ENCODE data around the gene ST3GAL3.

DNA sequence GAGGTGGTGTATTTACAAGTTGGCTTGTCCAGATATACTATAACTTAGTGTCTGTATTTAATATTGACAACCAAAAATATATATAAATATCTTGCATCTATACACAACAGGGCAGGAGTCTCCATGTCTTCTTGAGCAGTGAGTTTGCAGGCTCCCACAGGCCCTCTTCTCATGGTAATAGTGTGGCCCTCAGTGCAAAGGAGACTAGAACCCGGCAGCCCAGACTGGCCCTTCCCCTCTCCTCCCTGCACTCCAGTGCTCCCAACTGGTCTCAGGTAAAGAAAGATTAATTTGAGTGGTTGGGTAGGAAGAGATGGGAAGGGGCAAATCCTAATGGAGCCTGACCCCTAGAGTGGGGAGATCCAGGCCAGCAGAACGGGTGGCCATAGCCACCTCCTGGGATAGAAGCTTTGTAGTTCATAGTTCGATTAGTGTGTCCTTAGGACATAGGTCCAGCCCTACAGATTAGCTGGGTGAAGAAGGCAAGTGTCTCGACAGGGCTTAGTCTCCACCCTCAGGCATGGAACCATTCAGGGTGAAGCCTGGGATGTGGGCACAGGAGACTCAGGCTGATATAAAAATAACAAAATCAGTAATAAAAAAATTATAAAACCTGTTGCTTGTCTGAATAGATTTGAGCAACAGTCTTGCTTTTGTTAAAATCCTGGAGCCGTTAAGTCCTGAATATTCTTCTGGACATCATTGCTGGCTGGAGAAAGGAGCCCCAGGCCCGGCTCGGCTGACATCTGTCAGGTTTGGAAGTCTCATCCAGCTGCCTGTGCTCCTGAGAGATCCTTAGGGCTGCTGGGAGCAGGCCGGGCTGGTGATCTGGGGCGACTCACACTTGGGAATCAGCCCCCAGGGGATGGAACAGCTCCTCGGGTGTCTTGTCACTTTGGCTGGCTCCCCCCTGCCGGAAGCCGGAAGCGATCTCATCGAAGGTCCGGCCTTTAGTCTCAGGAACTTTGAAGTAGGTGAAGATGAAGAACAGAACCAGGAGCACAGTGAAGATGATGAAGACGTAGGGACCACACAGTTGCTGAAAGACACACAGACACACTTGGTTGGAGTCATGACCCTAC is 32.1 kb downstream of the SLC2A1 start:
- PRO-cap, 4 experiments, result no peak in any of the 4 experiments
- RAMPAGE, long total RNA, 2 experiments, result no peak in any of the 2 experiments

DNA sequence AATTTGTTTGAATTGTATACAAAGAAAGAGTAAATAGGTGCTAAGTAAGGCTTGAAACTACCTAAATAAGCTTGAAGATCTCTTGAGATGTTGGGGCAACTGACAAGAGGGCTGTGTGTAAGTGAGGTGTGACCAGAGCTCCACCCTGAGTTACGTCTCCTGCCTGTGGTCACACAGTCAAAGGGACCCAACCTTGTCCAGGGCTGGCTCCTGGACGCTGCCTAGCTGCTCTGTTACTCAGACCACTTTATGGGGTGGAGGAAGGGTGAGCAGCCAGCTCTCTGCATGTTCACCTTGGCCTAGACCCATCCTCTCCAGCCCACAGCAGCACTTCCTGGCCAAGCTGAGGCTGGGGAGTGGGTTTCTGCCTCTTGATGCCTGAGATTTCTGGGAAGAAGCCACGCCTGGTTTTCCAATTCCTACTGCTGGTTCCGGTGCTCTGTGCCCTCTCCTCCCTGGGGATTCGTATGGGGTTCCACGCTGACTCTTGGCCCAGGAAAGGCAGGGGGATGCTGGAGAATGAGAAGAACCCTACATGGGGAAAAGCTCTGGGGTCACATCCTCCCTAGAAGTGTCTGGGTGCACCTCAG is 24.5 kb downstream of the SLC2A1 start:
- PRO-cap, 4 experiments, result no peak in any of the 4 experiments
- RAMPAGE, long total RNA, 2 experiments, result no peak in any of the 2 experiments

GRCh38 chr1:42934630-42935779 is 23.7 kb downstream of the SLC2A1 start:
- PRO-cap, 4 experiments, result no peak in any of the 4 experiments
- RAMPAGE, long total RNA, 2 experiments, result no peak in any of the 2 experiments

- PRO-cap, 4 experiments, result no peak in any of the 4 experiments
- RAMPAGE, long total RNA, 2 experiments, result no peak in any of the 2 experiments
These were observed 22.2 kb downstream of the SLC2A1 start for GRCh38 chr1:42936164-42937249.

DNA sequence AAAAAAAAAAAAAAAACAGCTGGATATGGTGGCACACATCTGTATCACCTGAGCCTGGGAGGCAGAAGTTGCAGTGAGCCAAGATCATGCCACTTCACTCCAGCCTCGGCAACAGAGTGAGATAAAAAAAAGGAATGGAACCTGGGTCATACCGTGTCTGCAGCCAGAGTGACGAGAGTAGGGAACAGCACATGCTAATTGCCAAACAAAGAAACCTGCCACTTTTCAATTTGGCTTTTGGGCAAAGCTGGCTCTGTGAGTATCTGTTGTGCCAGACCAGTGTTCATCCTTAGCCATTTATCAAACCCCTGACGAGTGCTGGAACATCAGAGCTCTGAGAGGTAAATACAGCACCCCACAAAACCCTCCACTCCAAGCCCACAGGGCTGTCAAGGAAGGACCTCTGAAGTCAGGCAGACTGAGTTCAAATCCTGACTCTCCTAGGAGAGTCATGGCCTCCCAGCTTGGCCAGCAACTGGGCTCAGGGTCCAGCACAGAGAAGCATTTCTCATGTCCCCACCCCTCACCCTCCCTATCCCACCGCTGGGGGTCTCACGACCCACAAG is 11.0 kb downstream of the SLC2A1 start:
- PRO-cap, 4 experiments, result no peak in any of the 4 experiments
- RAMPAGE, long total RNA, 2 experiments, result no peak in any of the 2 experiments

DNA sequence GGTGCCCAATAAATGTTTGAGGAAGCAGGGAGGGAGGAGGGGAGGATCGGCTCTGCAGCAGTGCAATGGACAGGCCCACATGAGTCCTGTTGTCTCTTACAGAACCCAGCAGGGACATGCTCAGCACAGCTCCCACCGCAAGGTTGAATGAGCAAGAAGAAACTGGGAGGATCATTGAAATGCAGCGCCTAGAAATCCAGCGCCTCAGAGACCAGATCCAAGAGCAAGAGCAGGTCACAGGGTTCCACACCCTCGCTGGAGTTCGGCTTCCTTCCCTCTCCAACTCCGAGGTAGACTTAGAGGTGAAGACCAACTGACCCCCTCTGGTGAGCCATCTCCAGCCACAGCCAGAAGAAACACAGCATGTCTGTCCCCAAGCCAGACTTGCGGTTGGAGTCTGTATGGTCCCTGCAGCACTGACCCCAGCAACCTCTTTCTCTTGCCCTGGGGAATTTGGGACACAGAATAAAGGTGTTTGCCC is 15.9 kb upstream of the TMEM125 start:
- PRO-cap, 4 experiments, result peak in 1 of 4 experiments; most common minus-strand start position 210 of the sequence (in 1)
- RAMPAGE, long total RNA, 2 experiments, result no peak in any of the 2 experiments

DNA sequence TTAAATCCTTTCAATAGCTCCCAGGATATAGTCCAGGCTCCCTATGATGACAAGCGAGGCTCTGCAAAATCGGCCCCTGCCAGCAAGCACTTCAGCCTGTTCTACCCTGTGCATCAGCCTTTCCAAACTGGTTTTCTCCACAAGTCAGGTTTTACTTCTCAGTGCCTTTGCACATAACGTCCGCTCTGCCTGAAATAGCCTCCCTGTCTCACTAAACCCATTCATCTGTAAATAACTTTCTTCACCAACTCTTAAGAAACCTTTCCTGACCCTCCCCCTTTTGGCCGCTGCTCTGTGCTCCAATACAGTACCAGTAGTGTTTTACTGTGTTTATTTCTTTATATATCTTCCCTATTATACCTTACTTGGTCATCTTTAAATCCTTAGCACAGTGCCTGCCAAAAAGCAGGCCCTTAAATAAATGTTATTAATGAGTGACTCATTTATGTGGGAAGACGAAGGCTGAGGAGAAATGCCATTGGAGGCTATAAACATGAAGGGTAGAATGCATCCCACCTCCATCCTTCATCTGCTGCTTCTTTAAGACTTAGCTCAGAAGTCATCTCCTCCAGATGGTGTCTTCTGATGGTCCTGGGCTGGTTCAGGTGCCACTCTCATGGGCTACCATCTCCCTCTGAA is 8.8 kb upstream of the CDC20 start:
- PRO-cap, 4 experiments, result no peak in any of the 4 experiments
- RAMPAGE, long total RNA, 2 experiments, result no peak in any of the 2 experiments

DNA sequence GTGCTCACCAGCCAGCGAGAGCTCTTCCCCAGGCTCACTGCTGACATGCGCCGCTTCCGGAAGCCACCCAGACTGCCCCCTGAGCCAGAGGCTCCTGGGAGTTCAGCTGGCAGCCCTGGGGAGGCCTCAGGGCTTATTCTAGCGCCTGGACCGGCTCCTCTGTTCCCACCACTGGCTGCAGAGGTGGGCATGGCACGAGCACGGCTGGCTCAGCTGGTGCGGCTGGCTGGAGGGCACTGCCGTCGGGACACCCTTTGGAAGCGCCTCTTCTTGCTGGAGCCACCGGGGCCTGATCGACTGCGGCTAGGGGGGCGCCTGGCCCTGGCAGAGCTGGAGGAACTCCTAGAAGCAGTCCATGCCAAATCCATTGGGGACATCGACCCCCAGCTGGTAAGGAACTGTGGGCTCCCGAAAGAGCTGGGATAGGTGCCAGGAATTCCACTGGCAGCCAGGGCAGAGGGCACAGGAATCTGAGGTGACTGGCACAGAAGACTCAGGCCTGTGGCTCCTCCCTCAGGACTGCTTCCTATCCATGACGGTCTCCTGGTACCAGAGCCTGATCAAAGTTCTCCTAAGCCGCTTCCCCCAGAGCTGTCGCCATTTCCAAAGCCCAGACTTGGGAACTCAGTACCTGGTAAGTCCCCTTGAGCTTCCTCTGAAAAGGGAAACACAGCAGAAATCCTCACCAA is 5.5 kb downstream of the HYI start:
- PRO-cap, 4 experiments, result peak in 4 of 4 experiments; most common plus-strand start position 552 of the sequence (in 2); most common minus-strand start position 472 of the sequence (in 3)
- RAMPAGE, long total RNA, 2 experiments, result no peak in any of the 2 experiments

- PRO-cap, 4 experiments, result no peak in any of the 4 experiments
- RAMPAGE, long total RNA, 2 experiments, result no peak in any of the 2 experiments
These were observed 1.5 kb downstream of the PTPRF start for GRCh38 chr1:43532020-43532676.

GRCh38 chr1:43557764-43558241 is 27.1 kb downstream of the PTPRF start:
- PRO-cap, 4 experiments, result no peak in any of the 4 experiments
- RAMPAGE, long total RNA, 2 experiments, result no peak in any of the 2 experiments

DNA sequence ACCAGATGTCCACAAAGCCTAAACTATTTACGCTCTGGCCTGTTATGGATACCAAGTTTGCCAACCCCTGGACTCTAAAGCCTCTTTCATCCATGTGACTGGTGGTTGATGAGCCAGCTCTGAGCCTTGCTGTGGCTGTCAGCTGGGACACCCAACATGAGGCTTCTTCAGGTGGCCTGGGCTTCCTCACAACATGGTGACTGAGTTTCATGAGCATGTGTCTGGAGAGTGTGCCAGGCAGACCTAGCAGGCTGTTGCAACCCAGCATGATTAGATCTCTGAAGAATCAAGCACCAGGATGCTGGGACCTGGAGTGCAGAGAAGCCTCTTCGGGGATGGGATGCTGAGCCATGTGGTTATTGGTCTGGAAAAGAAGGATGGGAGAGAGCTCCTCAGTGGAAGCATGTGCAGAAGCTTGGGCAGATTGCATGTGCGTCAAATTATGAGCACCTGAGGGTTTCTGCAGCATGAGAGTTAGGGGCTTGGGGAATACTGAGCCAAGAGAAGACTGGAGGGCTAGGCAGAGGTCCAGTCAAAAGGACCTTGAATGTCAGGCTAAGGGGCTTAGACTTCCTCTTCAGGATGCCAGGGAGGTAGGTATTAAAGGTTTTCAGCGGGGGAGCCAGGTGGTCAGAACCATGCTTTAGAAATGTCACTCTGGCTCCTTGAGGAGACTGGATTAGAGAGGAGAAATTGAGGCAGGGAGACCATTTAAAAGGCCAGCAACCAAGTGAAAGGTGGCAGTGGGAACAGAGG is 38.8 kb upstream of the KDM4A start:
- PRO-cap, 4 experiments, result no peak in any of the 4 experiments
- RAMPAGE, long total RNA, 2 experiments, result no peak in any of the 2 experiments

GRCh38 chr1:43611736-43612279 is 38.1 kb upstream of the KDM4A start:
- PRO-cap, 4 experiments, result no peak in any of the 4 experiments
- RAMPAGE, long total RNA, 2 experiments, result no peak in any of the 2 experiments

GRCh38 chr1:43705817-43707109 is 1.1 kb upstream of the ST3GAL3 start:
- PRO-cap, 4 experiments, result peak in 3 of 4 experiments; most common plus-strand start chr1:43706455 (in 2)
- RAMPAGE, long total RNA, 2 experiments, result no peak in any of the 2 experiments

- PRO-cap, 4 experiments, result peak in 4 of 4 experiments; most common plus-strand start chr1:43707547 (in 3); most common minus-strand start chr1:43707365 (in 3)
- RAMPAGE, long total RNA, 2 experiments, result start-site peak on the minus strand in 2 of 2 experiments, at chr1:43707329-43707371 at its widest, 6 to 7 reads per replicate
These were observed at the start of gene ST3GAL3 for GRCh38 chr1:43707110-43708372. TSS of gene ST3GAL3 (plus strand) at chr1:43707536.

DNA sequence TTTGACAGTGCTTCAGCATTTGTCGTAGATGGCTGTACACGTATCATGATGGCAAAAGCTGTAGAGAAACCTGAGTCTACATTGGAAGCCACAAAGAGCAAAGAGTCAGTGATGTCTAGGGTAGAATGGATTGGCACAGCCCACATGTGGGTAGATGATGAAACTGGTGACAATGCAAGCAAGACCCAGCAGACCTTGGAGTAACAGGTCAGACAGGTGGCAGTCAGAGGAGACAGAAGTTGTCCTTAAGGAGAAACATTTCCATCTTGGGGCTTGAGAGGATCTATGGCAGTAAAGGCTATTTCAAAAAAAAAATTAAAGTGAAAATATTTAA is 101.2 kb upstream of the ARTN start:
- PRO-cap, 4 experiments, result no peak in any of the 4 experiments
- RAMPAGE, long total RNA, 2 experiments, result no peak in any of the 2 experiments

GRCh38 chr1:43935508-43936042 is 2.0 kb downstream of the ARTN start:
- PRO-cap, 4 experiments, result no peak in any of the 4 experiments
- RAMPAGE, long total RNA, 2 experiments, result no peak in any of the 2 experiments

- PRO-cap, 4 experiments, result no peak in any of the 4 experiments
- RAMPAGE, long total RNA, 2 experiments, result no peak in any of the 2 experiments
These were observed 5.3 kb upstream of the DPH2 start for GRCh38 chr1:43964336-43965003.

DNA sequence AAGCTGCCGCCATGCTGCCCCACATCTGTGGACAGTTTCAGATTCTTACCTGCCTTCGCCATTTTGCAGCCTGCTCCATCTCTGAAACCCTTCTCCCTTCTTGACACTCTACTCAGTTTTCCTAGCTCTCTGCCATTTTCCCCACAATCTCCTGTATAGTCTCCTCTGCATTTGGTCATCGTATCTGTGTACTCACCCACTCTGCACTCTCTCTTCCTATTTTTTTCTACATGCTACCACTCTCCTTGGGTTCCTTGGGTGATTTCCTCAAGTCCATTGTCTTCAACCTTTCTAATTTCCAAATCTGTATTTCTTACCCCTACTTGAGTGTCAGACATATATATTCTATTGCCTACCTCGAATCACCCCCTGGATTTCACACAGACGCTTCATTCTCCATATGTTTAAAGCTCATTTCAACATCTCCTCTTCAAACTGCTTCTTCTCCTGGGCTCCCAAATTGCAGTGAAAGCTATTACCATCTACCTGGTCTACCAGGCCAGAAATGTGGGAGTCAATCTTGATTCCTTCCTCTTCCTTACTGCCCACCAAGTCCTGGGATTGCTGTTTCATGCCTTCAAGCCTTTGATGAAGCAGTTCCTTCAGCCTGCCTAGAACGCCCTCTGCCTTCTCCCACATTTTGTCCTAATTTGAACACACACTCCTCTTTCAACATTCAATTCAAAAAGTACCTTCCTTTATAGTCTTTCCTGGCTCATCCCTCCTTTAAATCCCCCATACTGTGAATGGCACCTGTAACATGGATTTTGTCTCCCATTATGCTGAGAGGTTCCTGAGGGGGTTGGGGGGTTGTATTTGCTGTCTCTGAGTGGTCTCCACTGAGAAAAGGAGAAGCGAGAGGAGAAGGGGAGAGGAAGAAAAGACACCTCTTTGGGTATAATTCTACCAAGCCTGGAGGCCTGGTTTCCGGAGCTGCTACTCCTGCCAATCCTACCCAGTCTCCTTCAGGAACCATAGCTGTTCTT is 42.3 kb downstream of the DMAP1 start:
- PRO-cap, 4 experiments, result no peak in any of the 4 experiments
- RAMPAGE, long total RNA, 2 experiments, result no peak in any of the 2 experiments

DNA sequence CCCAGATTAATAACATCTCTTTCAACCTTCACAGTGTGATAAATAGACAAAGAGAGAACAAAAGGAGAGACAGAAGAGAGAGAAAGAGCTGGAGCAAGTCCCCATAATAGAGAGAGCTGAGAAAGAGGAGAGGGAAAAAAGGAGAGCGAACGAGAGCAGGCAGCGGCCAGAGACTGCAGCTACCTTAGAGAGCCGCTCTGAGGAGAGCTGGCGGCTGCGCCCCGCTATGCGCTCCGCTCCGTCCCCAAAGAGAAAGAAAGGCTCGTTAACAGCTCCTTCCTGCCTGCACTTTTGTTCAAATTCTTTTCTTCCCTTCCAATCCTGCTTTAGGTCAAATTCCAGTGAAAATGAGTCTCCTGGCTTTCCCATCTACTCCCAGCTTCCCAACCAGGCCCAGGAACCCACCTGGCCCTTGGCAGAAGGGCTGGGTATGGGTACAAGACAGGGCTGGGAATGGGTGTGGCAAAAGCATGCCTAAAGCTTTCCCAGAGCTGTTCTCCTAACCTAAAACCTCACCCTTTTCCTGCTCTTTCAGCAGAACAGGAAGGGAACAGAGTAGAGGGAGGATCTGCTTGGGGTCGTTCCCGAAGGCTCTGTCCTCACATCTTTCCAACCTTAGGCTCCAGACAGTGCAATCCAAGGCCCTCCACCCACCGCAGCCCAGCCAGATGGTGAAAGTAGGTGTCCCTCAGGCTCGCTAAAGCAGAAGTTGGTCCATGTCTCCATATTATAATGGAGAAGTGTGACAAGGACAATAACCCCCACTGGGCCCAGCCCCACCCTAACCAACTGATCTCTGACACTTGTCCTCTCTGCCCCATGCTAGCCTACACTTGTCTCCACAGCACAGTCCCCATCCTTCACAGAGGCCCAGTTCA is 48.4 kb downstream of the DMAP1 start:
- PRO-cap, 4 experiments, result no peak in any of the 4 experiments
- RAMPAGE, long total RNA, 2 experiments, result no peak in any of the 2 experiments

GRCh38 chr1:44289369-44290018 is 65.6 kb downstream of the ERI3 start:
- PRO-cap, 4 experiments, result no peak in any of the 4 experiments
- RAMPAGE, long total RNA, 2 experiments, result no peak in any of the 2 experiments

All from right lobe of liver (tissue), 4 donors.